Smooth muscle cell (in vitro differentiated cells): ENCODE measurements around a stretch of chr4.

DNA sequence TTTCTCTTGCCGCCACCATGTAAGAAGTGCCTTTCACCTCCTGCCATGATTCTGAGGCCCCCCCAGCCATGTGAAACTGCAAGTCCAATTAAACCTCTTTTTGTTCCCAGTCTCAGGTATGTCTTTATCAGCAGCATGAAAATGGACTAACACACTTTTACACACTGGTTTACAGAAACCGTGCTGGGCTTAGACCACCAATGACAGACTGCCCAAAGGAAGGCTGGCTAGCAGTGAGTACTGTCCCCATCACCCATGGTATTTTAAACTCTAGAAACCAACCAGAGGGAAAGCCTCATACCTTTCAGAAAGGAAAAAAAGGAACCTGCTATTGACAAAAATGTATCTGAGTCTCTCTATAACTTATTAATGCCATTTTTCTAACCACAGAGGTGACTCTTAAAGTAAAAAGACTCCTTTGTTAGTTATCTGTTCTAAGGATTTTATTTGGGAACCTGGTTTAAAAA, 45.5 kb upstream of the CENPU start:
- RAMPAGE, long total RNA = no peak

GRCh38 chr4:184791516-184791913, 34.3 kb downstream of the ACSL1 start:
- RAMPAGE, long total RNA = no peak

GRCh38 chr4:184805193-184805984, 20.4 kb downstream of the ACSL1 start:
- RAMPAGE, long total RNA = start-site peak on the minus strand at chr4:184805654-184805757, 67 and 60 reads in 2 replicates

- RAMPAGE, long total RNA = no peak
These were observed 2.7 kb downstream of the ACSL1 start for GRCh38 chr4:184822935-184823581.

- RAMPAGE, long total RNA = no peak
These were observed 21.1 kb upstream of the ACSL1 start for GRCh38 chr4:184846730-184847313.

- RAMPAGE, long total RNA = no peak
These were observed 27.6 kb upstream of the ACSL1 start for GRCh38 chr4:184853291-184853769.

GRCh38 chr4:185228873-185229390, 19.5 kb downstream of the SNX25 start:
- RAMPAGE, long total RNA = no peak

- RAMPAGE, long total RNA = start-site peak on the minus strand at chr4:185396952-185397043, 6 and 6 reads in 2 replicates; start-site peak on the minus strand at chr4:185397151-185397326, 11 and 6 reads in 2 replicates
These were observed 289 bp downstream of the ANKRD37 start for GRCh38 chr4:185396950-185397309.

GRCh38 chr4:185397310-185397574, 601 bp downstream of the ANKRD37 start:
- RAMPAGE, long total RNA = no peak

DNA sequence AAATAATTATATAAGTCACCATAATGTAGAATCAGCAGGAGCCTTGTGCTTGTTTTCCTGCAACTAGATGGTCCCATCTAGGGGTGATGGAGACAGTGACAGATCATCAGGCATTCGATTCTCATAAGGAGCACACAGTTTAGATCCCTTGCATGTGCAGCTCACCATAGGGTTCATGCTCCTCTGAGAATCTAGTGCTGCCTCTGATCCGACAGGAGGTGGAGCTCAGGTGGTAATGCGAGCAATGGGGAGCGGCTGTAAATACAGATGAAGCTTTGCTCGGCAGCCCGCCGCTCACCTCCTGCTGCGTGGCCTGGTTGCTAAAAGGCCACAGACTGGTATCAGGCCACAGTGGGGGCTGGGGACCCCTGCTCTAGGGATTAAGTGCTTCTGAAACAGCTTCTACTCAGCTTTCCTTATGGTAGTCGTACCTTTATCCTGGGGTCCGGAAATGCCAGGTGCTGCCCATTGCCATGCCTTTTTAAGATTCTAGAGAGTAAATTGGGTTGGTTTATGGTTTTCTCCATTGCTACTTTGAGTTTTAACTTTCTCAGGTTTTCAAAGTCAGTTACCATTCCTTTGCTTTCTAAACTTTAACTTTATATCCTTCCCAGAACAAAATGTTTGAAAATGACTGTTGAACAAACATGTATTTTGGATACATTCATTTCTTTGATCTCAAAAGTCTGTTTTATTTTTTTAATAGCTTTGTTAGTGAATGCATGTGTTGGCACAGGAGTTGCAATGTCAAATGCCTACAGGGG, 28.6 kb upstream of the CCDC110 start:
- RAMPAGE, long total RNA = no peak

GRCh38 chr4:185522869-185523068, 12.5 kb downstream of the PDLIM3 start:
- RAMPAGE, long total RNA = no peak

DNA sequence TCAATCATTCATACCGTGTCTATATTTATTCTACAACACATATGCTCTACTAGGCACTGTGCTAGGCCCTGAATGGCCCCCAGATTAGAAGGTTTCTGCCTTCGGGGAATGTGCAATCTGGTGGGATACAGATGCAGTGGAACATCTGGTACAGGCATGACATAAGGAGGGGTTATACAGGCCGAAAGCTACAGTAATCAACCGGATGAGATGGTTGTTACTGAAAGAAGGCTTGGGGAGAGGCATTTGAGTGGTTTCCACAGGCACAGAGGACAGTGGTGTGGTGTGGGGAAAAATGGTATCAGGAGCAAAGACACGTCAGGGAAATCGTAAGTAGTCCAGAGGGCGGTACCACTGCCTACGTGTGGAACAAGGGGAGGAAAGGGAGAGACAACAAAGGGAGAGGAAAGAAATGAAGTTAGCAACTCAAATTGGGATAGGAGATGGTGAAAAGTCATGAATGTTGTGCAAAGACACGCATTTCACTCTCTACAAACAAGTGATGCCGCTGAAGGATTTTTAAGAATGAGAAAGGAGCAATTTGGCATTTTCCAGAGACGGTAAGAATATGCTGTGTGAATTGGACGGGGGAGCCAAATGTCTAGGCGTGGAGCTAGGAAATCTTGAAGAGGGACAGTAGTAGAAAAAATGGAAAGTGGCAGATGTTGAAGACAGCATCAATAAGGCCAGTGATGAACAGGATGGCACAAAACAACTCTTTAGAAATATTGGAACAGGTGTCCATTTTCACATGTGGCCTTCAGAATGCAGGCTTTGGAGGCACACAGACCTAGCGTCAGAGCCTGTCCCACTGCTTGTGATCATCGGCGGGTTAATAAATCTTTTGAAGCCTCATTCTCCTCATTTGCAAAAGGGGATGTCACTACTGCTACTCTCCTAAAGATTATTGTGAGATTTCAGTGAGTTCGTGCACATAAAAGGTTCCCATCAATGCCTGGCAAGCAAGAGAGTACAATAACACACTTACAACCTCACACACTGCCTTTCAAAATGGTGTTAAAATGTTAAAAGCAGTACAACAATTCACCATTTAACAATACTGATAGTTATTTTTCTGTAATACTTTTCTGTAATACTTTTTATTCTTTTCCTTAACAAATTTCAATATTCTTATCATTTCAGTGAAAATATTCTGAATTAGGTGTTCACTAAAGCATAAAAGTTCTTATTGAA, 2.7 kb downstream of the PDLIM3 start:
- RAMPAGE, long total RNA = no peak

GRCh38 chr4:185638322-185639017, 103.2 kb upstream of the PDLIM3 start:
- RAMPAGE, long total RNA = no peak

DNA sequence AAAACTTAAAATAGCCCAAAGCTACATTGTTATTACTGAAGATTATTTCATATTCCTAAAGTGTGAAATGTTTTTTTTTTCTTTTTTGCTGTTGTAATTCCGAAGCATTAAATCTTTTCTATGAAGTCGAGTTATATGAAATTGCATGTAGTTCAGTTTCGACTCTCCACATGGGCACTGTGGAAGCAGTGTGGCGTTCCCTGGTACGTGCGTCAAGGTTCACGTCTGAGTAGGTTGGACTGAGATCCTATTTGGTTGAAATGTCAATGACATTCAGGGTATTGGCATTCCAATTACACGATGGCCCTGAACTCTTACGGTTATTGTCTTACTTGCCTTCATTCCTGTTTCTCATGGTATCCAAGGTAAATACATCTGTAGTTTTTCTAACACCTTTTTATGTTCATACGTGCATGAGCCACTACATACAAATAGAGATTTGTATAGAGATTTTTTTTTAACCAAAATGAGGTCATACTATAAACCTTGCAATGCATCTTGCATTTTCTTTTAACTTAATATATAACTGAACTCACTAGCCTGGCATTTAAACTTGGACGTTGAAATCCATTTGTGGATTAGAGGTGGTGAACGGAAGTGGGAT, 128.7 kb downstream of the SORBS2 start:
- RAMPAGE, long total RNA = no peak

GRCh38 chr4:185712942-185713738, 98.9 kb downstream of the SORBS2 start:
- RAMPAGE, long total RNA = no peak

DNA sequence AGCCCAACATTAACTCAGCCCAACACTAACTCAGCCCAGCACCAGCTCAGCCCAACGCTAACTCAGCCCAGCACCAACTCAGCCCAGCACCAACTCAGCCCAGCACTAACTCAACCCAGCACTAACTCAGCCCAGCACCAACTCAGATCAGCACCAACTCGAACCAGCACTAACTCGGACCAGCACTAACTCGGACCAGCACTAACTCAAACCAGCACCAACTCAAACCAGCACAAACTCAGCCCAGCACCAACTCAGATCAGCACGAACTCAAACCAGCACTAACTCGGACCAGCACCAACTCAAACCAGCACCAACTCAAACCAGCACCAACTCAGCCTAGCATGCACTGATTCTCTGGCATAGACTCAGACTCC, 71.3 kb downstream of the SORBS2 start:
- RAMPAGE, long total RNA = no peak

- RAMPAGE, long total RNA = no peak
These were observed 38.7 kb downstream of the SORBS2 start for GRCh38 chr4:185773131-185773918.

- RAMPAGE, long total RNA = no peak
These were observed 27.4 kb downstream of the SORBS2 start for GRCh38 chr4:185784485-185785181.

DNA sequence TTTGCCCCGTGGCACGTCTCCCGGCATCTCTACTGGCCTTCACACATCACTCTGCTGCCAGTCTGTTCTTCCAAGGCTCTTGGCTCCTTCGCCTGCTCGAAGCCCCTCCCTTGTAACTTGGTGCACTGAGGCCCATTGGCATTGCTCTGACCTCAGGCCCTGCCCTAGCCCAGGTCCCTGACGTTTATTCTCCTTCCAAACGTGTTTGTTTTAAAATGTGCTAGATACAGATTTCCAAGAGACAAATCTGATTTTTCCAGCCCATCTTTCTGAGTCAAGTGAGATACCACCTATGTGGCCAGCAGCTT, 2.7 kb upstream of the SORBS2 start:
- RAMPAGE, long total RNA = no peak

DNA sequence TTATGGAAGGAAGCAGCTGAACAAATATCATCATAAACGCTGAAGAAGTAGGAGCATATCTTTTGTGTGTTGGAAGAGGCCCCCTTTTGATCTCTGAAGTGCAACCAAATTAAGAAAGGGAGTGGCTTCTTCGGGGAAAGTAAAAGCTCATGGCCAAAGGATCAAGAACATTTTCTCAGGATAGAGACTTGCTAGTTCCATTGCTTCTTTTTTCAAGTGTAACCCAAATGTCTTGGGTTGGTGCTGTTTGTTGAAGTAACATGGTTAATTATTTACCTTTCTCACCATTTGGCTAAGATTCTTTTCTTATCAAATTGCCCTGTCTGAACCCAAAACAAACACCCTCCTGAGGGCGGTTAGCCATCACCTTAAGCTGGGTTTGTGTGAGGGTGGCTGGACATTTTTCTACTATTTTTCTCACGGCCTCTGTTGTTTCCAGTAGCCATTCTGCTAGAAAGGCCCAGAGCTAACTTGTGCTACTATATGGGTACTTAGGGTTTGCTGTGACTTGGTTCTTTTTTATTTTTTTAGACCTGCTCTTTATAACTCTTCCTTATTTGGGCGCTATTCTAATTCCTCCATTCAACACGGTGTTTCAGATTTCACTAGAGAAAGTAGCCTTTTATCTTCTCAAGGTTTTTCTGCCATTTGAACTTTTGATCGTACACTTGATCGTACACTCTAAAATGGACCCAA, 18.6 kb upstream of the SORBS2 start:
- RAMPAGE, long total RNA = no peak